Sciatic nerve (tissue), 1 donor: ENCODE data around the genes S100Z and OTP.

- PRO-cap, result no peak
Measured at GRCh38 chr5:75213543-75213813, 23.2 kb downstream of the ANKRD31 start.

DNA sequence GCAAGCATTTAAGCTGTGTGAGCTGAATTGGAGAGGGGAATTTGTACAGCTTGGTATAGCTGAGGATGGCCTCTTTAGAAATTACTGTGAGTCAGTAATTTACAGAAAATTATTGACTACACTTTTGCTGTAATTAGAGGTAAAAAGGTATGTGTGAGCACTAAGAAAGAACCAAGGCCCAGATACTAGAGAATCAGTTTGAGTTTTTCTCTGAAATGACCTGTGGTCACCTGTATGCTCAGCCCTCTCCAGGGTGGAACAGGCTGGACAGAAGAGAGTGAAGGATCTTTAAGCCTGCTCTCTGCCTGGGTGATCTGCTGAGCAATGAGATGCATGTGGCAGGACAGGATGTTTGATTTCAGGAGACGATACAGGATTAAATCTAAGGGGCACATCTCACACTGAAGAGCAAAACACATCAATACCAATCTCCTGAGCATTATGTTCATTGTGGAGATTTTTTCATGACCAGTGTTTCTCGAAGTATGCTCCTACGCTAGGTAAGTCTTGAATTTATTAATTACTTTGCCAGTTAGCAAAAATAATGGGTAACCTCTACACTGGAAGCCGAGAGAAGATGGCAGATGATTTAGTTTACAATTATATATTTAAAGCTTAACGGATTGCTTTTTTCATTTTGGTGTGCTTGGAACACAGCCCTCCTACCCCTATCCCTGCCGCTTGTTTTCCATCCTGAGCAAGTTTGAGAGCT, 25.5 kb downstream of the HMGCR start:
- PRO-cap, result no peak

DNA sequence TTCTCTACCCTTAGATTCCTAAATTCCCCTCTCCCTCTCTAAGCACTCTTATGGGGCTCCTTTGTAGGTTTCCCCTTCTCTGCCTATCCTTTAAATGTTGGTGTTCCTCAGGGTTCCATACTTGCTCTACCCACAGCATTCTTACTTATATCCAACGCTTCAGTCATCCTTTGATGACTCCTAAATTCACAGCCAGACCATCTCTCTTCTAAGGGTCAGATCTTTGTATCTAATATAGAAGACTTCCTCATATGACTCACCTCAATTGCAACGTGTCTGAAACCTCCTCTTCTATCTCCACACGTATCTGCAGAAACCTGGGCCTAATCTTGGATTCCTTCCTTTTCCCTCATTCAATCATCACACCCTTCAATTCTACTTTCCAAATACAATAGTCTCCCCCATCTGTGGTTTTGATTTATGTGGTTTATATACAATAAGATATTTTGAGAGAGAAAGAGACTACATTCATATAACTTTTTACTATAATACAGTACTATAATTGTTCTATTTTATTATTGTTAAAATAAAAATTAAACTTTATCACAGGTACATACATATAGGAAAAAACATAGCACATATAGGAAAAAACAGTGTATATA, 68.3 kb downstream of the HMGCR start:
- PRO-cap, result no peak

GRCh38 chr5:75480780-75481607, 30.4 kb downstream of the CERT1 start:
- PRO-cap, result no peak

DNA sequence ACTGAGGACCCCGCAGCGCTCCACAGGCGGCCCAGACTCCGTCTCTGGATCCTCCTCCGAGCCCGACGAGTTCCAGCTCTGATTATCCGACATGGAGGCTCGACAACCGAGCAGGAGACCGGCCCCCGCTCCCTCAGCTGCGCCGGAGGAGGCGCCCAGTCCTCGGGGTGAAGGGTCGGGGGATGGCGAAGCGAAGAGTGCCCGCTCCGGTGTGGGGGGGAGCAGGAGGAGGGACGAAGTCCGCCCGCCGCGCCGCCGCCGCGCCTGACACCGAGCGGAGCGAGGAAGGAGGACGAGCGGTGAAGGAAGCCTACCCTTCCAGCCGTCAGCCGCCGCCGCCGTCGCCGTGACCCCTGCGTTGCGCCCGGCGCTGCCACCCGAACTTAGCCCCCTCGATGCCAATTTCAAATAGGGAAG, 306 bp downstream of the CERT1 start:
- PRO-cap, result bidirectional peak, plus-strand start at position 85 of the sequence, minus-strand start at position 80 of the sequence; bidirectional peak, plus-strand start at position 273 of the sequence, minus-strand start at position 169 of the sequence

GRCh38 chr5:75581031-75581579, 30.1 kb upstream of the ANKDD1B start:
- PRO-cap, result unidirectional peak, minus-strand start at chr5:75581320

- PRO-cap, result no peak
Measured at GRCh38 chr5:75584439-75585063, 26.7 kb upstream of the ANKDD1B start.

DNA sequence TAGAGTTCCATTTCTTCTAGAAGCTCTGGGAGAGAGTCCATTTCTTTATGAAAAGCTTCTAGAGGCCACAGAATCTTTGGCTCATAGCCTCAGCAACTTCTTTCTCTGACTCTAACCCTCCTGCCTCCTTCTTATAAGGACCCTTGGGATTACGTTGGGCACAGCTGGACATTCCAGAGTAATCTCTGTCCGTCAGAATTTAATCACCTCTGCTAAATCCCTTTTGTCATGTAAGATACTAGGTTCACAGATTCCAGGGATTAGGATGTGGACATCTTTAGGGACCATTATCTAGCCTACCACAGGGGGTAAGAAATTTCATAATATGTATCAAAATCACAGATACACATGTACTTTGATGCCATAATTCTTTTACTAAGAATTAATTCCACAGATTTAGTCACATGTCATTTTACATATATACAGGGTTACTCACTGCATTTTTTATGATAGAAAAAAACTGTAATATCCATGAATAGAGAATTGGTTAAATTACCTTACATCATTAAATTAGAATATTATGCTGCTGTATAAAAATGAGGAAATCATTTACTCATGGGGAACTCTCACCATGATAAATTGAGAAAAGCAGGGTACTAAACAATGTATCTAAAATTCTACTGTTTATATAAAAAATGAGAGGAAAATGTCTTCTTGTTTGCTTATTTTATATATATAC, 22.4 kb upstream of the ANKDD1B start:
- PRO-cap, result no peak

GRCh38 chr5:75648680-75649223, 37.5 kb downstream of the ANKDD1B start:
- PRO-cap, result no peak

- PRO-cap, result no peak
Measured at GRCh38 chr5:76220780-76221250, 137.6 kb downstream of the SV2C start.

GRCh38 chr5:76478775-76479526, 75.9 kb downstream of the IQGAP2 start:
- PRO-cap, result no peak

- PRO-cap, result no peak
Measured at GRCh38 chr5:76483551-76484373, 80.7 kb downstream of the IQGAP2 start.

GRCh38 chr5:76640647-76641166, 17.5 kb upstream of the F2RL2 start:
- PRO-cap, result no peak

GRCh38 chr5:76806037-76806662, 12.7 kb upstream of the F2RL1 start:
- PRO-cap, result no peak

DNA sequence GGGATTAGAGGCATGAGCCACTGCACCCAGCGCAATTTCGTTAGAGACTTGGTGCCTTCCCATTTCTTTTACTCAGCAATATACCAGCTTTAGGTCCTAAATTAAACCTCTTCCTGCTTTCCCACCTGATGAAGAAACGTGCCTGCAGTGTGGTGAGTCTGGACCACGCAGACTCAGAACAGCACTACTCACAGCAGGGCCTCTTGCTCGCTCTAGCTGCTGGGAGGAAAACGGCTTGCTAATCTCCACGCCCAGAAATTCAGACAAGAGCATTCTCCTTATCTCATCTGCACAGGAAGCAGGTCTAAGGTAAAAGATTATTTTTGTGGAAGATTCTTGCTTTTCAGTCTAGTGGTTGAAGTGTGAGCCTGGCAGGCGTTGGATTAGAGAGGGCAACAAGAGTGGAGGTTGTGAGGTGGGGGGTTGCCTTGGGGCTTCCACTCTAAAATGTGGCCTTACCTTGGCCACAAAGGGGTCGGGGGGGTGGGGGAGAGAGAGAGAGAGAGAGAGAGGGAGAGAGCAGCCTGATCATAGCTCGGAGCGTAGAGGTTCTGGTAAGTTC, at the start of gene S100Z:
TSS of gene S100Z (plus strand) at position 168 of the 562 bp plus-strand sequence.
- PRO-cap, result no peak

DNA sequence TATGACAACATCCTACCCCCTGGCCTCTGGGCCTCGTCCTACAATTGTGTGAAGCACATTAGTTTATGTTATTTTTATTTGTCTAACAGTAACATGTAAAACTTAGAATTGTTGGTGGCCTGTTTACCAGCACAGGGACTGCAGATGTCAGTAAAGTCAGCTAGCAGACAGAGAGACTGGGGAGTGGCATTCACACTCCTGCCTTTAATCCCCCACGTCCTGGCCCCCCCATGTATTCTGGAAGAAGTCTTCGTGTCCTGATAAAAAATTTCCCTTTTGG, 5.9 kb upstream of the CRHBP start:
- PRO-cap, result no peak

DNA sequence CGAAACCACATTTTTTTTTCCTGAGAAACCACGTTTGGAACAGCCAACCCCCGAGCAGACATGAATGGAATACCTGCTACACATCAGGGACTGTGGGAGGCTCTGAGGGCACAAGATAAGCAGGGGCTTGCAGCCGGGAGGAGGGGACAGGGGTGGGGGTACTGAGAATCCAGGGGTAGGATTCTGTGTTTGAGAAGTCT, 133.2 kb downstream of the WDR41 start:
- PRO-cap, result no peak

DNA sequence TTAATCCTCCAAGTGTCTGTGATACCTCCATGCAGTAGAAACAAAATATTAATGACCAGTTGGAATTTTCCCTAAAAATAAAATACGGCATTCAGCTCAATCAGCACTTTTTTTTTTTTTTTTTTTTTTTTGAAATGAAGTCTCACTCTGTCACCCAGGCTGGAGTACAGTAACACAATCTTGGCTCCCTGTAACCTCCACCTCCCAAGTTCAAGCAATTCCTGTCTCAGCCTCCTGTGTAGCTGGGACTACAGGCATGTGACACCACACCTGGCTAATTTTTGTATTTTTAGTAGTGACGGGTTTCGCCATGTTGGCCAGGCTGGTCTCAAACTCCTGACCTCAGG, 48.4 kb downstream of the WDR41 start:
- PRO-cap, result no peak

GRCh38 chr5:77638642-77639133, at the start of gene OTP:
Gene OTP (minus strand): TSS chr5:77638713.
- PRO-cap, result no peak

DNA sequence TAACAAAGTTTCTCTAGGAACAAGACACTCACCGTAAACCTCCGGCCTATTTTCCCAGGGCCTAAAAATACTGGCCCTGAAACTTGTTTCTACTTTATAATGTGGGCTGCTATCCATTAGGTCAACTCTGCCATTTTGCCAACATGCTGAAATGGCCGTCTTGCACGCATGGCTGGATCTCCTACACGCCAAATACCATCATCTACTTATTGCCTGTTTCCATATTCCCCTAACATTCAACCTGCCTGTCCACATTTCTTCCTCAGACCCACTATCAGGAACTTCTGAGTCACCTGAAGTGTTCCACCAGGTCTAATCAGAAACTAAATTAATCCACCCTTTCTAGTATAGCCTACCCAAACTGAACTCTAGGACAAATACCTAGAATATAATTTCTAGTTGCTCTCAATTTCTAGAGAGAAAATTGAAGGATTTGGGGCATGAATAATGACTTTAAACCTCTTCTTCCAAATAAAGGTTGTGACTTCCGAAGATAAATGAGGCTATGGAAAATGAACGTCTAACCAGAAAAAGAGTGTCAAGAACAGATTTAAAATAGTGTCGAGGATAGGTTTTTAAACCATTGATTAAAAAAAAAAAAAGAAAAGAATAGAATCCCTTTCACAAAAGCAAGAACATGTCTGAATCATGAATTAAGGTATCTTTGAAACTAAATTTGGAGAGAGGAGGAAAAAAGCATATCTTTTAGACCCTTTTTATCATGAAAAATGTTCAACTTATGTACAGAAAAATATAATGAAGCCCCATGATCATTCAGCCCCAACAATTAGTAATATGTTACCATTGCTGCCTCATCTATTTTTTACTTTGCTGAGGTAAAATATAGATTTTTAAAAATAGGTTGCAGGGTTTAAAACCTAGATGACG, 4.4 kb downstream of the TBCA start:
- PRO-cap, result no peak